Kidney epithelial cell (primary cell): ENCODE measurements around the genes TOP3A and SLC5A10.

DNA sequence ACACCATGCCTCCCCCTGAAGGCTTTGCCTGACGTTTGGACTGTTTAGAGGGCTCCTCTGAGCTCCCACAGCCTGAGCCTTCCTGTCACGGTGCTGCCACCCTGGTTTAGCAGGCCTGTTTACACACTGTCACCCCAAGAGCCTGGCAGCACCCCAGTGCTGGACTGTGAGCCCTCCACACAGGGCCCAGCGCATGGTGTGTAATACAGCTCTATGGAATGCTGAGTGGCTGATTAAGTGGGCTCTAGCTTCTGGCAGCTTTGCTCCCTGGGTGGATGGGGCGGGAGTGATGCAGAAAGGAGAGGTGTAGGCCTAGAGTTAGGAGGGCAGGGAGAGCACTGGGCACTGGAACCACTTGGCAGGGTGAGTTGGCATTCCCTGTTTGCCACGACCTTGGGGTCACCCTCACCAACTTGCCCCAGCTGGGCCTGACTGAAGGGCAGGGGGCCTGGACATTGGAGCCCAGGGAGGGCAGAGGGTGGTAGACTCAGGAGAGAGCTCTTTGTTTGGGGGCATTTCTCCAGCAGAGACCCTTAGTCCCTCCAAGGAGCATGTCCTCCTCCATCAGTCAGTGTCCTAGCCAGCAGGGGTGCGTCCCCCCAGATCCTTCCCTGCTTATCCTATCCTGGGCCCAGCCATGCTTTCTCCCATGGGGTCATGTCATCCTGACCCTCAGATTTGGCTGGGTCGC is 73.9 kb downstream of the RAI1 start:
- RAMPAGE, long total RNA = no peak
- RRBS = no CpG with 5 or more reads among the region's 7 CpGs

GRCh38 chr17:17790622-17791010 is 46.2 kb downstream of the SREBF1 start:
- RAMPAGE, long total RNA = no peak
- RRBS = no CpG with 5 or more reads among the region's 14 CpGs

DNA sequence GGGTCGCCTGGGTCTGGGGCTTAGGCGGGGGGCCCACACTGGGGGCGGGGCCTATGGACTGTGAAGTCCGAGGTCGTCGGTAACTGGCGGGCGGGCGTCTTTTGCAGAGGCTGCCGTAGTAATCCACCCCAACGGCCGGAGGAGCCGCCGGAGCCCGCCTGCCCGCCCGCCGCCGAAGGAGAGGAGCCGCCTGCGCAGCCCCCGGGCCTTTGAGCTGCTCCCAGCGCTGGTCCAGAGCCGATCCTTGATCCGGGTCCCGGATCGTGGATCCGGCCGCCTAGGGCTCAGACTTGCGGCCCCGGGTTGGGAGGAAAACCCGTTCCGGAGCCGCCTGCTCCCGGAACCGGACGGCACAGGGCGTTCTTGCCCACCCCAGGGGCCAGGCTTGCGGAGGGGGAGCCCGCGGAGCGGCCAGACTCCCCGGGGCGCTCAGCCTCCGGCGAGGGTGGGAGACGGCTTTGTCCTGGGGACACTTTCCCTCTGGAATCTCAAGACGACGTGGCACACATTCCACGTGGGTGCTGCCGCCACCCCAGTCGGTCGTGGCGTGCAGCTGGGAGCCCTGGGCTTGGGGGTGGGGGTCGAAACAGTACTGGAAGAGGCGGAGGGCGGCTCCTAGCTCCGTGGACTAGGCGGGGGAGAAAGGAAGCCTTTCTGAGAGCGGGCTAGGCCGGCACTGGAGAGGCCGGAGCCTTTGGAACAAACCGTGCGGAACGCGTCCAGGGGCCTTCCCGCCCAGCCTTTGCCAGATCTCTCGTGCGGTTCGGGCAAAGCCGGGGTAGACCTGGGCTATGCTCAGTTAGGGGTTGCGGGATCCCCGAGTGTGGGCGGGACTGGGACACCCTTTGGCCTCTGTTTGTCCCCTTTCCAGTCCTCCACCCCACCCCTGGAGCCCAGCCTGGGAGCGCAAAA is 26.7 kb downstream of the SREBF1 start:
- RAMPAGE, long total RNA = no peak
- RRBS = 6% methylated on average over 29 of the region's 75 CpGs

DNA sequence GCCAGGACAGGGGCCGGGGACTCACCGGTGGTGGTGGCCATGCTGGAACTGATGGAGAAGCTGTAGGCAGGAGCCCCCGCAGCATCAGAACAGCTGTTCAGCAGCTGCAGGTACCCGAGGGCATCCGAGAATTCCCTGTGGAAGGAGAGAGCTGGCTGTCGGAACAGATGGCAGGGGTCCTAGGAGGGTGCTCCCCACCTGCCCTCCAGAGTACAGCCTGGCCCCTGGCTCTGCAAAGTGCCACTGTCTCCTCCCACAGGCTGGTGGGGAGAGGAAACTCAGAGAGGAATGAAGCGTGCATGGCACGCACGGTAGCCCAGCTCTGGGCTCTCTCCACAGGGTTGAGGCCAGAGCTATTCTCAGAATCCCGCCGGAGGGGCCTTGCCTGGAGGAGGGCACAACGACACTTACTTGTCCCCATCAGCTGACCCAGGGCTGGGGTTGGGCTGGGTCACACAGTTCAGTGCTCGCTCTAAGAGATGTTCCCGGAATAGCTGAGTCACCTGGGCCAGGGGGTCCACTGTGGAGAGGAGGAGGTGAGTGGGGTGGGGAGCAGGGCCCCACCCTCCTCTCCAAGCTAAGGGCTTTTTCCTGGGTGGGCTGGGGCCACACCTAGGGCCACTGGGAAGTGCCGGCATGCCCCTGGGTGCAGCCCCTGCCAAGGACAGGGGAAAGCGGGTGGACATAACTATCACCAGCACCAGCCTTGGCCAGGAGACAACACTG is 21.8 kb downstream of the SREBF1 start:
- RAMPAGE, long total RNA = no peak
- RRBS = no CpG with 5 or more reads among the region's 16 CpGs

- RAMPAGE, long total RNA = no peak
- RRBS = 93% methylated on average over 7 of the region's 37 CpGs
These were observed 20.1 kb downstream of the SREBF1 start for GRCh38 chr17:17816367-17817414.

DNA sequence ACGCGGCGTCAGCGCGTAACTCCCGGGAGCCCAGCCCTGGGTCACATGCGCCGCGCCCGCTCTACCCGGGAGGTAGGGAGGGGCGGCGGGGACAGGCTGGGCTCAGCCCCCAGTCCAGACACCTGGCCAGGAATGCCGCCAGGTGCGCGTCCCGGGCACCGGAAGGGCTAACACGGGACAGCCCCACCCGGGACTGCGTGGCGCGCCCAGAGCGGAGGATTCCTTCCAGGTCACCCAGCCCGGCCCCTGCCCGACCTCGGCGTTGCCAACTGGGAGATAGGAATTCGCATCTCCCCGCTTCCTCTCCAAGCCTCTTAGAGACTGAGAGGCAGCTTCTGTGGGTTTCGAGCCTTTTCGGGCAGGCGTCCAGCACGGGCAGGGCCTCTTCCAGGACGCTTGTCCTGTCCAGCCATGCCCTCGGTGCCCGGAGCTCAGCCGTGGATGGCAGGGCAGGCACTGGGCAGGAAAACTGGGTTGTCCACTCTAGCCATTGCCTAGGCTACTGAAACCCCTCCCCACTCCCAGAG is 3.5 kb upstream of the SREBF1 start:
- RAMPAGE, long total RNA = no peak
- RRBS = under 1% methylated on average over 18 of the region's 38 CpGs

- RAMPAGE, long total RNA = no peak
- RRBS = 1% methylated on average over 29 of the region's 99 CpGs
These were observed 885 bp downstream of the ALKBH5 start for GRCh38 chr17:18184168-18185258.

DNA sequence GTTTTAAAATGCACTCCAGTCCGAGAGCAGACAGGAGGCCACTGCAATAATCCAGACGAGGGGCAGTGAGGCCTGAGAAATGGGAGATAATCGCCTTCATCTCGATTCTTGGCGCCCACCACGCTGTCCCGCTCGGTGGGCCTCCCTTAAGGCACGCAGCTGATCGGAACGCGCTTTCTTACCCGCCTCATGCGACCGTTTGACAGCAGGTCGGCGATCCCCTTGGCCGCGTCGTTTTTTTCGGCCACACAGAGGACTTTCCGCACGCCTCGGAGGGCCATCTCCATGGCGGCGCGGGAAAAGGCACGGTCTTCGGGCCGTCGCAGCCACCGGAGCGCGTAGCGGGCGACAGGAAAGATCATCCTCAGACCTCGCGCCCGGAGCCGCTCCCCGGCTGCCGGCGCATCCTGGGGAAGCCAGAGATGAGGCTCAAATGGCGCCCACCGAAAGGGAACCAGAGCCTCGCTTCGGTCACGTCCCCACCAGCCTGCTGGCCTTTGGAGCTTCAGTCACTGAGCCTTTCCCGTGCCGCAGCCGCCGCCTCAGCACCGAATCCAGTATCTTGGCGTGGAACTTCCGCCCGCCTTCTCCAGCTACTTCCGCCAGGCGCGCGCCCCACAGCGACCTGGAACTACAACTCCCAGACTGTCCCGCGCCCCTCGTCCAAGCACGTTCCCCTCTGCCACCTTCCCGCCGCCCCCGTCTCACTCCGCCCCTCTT is at the start of gene TOP3A:
Gene TOP3A (minus strand): TSS at position 578 of the 720 bp plus-strand sequence.
- RAMPAGE, long total RNA = start-site peak on the minus strand centred at position 542 of the sequence, 62 bp wide, 153 and 241 reads in 2 replicates
- RRBS = under 1% methylated on average over 8 of the region's 69 CpGs

GRCh38 chr17:18326817-18327741 is 12.0 kb downstream of the SMCR8 start:
- RAMPAGE, long total RNA = no peak
- RRBS = no CpG with 5 or more reads among the region's 8 CpGs

GRCh38 chr17:18569244-18569891 is 74.8 kb downstream of the TBC1D28 start:
- RAMPAGE, long total RNA = no peak
- RRBS = no CpG with 5 or more reads among the region's 11 CpGs

DNA sequence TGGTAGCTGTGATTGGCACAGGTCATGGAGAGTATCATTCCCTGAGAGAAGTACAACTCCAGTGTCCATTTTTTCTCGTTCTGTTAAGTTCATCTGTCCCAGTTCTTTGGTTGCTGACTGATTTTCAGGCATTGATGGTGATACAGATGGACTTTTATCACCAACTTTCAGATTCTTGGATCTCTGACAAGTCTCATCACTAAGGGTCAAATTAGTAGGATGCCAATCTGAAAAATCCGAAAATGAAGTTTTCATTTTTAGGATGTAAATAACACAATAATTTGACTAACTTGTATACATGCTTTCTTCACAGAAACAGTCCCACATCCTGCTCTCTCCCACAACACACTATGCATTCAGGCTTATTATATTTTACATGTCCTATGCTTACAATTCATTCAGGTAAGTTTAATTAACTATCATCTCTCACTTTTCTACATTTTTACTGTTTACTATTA is 34.1 kb downstream of the TBC1D28 start:
- RAMPAGE, long total RNA = no peak
- RRBS = no CpG with 5 or more reads among the region's 2 CpGs

- RAMPAGE, long total RNA = no peak
- RRBS = no CpG with 5 or more reads among the region's 1 CpG
These were observed 25.3 kb upstream of the SLC5A10 start for GRCh38 chr17:18926626-18927057.

DNA sequence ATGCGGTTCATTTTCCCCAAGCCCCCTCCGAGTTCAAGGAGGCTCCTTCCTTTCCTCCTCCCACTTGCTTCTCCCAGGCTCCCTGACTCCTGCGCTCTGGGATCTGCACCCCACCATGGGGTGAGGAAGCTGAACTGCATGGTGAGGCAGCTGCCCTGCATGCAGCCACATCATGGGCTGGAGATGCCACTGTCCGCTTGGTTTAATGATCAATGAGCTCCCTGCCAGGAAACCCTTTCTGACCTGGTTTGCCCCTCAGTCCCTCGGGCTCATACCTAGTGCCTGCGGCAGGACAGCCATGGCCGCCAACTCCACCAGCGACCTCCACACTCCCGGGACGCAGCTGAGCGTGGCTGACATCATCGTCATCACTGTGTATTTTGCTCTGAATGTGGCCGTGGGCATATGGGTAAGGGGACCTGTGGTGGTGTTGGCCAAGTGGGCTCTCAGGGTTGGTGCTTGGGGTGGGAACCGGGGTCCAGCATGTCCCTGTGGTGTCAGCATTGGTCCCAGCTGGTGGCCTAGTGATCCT is at the start of gene SLC5A10:
Gene SLC5A10 (plus strand): TSS at position 258 of the 532 bp plus-strand sequence.
- RAMPAGE, long total RNA = no peak
- RRBS = no CpG with 5 or more reads among the region's 14 CpGs

DNA sequence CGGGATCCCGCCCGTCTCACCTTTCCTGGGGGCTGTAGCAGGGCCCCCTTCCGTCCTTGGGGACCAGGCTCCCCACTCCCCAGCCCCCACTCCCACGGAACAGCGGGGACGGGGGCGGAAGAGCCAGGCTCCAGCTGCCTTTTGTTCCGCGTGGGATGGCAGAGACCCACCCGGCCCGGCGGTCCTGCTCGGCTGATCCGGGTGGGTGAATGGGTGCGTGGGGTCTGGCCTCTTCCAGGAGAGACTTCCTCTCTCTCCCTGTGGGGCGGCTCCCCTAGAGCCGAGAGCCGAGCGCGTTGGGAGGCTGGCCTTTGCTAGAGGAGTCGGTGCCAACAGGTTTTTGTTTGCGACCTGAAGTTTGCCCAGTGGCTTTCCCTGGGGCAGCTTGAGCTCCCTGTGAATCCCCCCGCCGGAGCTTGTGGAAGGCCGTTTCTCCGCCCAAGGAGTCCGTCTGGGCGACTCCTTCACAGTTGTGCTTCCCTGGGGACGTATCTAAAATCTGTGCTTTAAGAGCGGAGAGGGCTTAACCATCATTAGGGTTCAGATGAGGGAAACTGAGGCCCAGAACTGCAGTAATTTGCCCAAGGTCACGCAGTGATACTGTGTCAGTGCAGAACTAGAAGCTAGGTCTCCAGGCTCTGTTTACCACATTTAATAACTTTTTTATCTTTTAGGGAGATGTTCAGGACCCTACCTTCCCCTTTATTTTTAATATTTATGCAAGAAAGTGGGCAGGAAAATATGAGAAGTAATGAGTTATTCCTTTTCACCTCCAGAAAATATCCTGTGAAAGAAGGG is 1.1 kb downstream of the EPN2 start:
- RAMPAGE, long total RNA = no peak
- RRBS = no CpG with 5 or more reads among the region's 32 CpGs

DNA sequence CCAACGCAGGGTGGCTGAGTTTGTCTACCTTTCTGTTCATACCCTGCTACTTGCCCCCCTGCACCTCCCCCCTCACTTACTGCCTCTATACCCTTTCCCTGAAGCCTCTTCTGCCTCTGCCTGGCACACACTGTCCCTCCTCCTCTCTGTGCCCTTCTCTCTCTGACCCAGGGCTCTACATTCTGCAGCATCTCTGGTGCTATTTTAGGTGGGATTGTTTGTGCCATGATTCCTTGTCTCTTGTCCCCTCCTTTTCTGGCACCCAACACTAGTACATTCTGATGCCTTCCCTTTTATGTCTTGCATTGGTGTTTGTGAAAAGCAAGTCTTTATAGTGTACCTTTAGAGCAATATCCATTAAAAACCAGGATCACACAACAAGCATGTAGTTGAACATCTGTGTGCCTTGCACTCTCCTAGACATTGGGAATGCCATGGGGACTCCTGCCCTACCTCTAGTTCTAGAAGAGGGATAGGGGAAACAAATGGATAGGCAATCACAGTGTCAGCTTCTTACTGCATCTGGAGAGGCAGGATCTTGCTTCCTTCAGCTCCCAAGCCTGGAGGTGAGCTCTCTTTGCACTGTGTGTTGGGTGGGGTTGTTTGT is 13.7 kb downstream of the EPN2 start:
- RAMPAGE, long total RNA = no peak
- RRBS = no CpG with 5 or more reads among the region's 1 CpG

- RAMPAGE, long total RNA = no peak
- RRBS = no CpG with 5 or more reads among the region's 2 CpGs
These were observed 45.8 kb downstream of the B9D1 start for GRCh38 chr17:19316850-19317061.

DNA sequence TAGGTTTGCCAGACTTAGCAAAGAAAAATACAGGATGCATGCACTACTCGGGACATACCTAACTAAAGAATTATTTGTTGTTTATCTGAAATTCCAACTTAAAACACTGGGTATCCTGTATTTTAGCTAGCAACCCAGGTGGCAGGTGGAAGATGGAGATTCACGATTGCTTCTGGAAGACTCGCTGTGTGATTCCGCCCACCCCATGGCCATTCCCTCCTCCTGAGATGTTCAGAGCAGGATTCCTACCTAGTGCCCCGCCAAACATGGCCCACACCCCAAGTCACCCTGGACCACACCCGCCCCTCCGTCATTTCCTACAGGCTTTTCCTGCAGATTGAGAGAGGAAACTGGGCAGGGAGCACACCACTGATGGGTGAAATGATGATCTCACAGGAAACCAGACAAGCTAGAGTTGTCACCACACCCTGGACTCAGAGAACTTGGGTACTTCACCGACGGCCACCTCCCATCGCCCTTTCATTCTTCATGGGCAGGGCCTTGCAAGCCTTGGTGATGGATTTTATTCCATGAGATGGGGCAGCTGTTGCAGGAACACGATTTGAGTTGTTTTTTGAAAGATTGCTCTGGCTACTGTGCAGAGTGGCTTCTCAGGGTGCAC is 7.2 kb upstream of the B9D1 start:
- RAMPAGE, long total RNA = no peak
- RRBS = no CpG with 5 or more reads among the region's 11 CpGs

- RAMPAGE, long total RNA = no peak
- RRBS = no CpG with 5 or more reads among the region's 2 CpGs
These were observed 2.0 kb upstream of the MFAP4 start for GRCh38 chr17:19389031-19389359.

DNA sequence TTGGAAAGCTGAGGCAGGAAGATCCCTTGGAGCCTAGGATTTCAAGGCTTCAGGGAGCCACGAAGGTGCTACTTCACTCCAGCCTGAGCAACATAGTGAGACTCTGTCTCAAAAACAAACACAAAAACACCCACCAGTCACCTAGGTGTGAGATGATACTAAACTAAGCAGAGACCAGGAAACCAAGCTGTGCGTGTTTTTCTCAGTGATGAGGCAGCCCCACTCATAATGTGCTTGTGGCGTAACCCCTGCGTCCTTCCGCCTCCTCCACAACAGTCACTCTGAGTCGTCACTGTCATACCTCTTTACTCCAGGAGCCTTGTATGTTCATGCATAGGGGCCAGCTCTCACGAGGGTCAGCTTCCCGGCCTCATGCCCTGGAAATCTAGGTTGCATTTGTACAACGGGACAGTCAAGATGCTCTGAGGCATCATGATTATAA is 31.1 kb upstream of the SLC47A1 start:
- RAMPAGE, long total RNA = no peak
- RRBS = no CpG with 5 or more reads among the region's 9 CpGs

GRCh38 chr17:19647852-19648690 is 480 bp upstream of the ALDH3A2 start:
- RAMPAGE, long total RNA = no peak
- RRBS = 3% methylated on average over 19 of the region's 55 CpGs